ENCODE measurements around a stretch of chr16.

DNA sequence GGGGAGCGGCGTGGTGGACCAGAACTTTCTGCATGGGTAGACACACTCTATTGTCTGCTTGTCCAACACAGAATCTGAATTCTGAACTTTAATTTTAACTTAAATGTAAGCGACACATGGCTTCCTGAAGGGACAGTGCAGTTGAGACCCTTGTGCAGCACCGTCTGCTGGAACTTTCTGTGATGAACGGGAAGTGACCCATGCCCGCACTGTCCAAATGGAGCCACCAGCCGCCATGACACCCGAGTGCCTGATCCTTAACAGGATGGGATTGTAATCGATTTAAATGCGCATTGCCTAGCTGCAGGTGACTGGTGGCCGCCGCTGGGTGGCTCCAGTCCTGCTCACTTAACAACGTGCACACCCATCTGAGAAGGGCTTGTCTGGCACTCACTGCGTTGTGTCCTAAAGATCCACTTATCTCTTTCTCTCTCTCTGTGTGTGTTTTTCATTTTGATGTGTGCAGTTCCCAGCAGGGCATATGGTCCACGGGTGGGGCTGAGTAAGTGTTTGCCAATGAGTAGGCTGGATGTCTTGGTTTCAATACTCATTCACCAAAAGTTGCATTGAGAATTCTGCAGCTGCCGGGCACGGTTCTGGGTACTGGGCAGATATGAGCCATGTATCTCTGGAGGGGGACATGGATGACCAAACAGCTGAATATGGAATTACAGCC lies 80.6 kb downstream of the IRF8 start:
- PRO-cap, result no peak

DNA sequence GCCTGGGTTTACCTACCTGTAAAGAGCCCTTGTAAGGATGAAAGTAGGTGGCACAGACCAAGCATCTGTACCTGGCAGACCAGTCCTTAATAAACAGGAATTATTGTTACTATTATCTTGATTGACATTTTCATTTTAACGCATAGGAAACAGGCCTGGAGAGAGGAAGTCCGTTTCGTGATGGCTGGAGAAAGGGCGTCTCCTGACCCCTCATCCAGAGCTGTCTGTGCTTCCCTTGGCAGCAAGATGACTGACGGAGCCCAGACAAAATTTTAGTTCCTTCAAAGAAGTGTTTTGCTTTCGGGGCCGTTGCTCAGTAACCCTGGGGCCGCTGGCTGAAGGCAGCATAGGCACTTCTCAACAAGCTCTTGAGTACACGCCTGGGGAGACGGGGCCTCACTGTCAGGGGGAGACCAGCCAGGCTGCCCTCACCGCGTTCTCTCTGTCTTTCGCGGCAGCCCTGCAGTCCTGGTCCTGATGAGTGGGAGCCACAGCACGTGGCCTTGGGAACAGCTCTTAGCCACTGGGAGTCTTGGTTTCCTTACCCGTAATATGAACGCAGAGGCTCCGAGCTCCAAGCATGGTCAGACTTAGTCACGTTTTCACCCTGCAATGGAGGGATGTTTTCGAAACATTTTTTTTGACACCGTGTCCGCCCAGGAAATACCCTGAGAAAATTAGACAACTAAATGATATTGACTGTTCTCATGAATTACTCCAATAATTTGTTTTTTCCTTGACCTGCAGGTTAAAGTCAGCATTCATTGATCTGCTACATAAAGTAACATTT lies 86.0 kb downstream of the IRF8 start:
- PRO-cap, result no peak

DNA sequence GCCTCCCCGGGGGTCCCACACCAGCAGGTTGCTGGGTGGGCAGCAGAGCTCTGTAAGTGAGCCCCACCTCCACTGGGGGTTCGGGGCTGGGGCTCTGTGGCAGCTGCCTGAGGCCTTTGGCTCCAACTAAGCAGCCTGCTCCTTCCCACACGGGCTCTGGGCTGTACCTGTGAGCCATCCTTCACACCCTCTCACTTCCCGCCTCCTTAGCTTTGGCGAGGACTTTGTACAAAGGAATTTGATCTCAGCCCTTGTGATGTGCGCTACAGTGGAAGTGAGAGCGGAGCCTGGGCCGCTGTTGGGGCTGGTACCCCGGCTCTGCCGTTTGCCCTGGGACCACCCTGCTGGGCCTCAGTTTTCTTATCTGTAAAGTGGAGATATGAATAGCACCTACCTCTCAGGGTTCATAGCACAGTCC lies 127.7 kb downstream of the IRF8 start:
- PRO-cap, result no peak

- PRO-cap, result no peak
These were observed 209.3 kb upstream of the FOXF1 start for GRCh38 chr16:86301147-86301377.

DNA sequence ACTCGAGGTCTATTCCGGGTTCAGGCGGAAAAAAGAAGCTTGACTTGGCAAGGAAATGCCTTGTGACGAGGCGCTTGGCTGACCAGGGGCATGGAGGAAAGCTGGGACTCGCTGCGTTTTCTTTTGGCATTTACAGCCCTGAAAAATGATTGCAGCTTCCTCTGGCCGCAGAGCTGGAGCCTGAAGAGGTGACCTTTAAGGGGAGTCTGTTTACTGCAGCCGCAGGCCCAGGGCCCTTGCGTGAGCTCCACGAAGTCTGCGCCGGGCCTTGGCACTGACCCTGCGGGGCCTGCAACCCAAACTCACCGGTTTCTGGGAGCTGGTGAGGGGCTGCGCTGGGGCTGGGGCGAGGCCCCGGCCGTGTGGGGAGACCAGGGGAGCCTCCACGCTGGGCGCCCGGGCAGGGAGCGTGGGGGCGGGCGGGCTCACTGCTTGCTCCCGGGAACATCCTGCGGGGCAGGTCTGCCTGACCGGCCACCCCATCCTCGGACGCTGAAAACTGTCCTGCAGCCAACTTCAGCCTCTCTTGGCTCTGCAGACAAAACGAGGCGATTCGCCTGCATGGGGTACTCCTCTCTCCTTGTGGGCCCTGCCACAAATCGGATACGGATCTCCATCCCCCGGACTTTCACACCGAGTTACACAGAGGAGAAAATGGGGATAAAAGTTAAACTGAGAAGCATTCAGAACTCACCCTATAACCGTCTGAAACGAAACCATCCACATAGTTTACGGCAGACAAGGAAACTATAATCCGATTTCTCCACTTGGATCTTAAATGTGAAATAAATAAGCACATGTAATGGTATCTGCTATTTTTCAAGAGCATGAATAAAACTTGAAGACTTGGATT lies 206.3 kb upstream of the FOXF1 start:
- PRO-cap, result no peak

DNA sequence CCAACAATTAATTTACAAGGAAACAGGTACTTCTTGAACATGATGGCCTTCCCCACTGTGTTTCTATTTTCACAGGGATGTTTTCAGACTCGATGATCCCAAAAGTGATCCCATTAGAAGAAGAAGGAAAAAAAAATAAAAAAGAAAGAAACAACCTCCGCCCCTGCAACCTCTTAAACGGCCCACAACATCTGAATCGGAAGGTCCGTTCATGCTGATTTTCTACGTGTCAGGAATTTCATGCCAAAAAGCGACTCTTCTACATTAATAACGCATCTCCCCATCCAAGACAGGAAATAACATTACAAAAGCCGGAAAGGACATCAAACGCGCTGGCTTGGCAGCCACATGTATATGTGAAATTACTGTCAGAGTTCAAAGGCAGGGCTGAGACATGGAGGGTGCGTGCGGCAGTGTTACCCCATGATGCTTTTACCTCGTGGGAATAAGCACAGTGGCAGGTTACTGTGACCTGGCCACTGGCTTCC lies 120.9 kb upstream of the FOXF1 start:
- PRO-cap, result no peak

- PRO-cap, result no peak
These were observed 79.4 kb upstream of the FOXF1 start for GRCh38 chr16:86430784-86431373.

- PRO-cap, result no peak
These were observed 47.6 kb upstream of the FOXF1 start for GRCh38 chr16:86462616-86463154.

GRCh38 chr16:86488278-86488914 lies 21.9 kb upstream of the FOXF1 start:
- PRO-cap, result no peak

GRCh38 chr16:86586263-86586415 lies 7.8 kb downstream of the FOXL1 start:
- PRO-cap, result bidirectional peak, plus-strand start at chr16:86586602, minus-strand start at chr16:86586319

DNA sequence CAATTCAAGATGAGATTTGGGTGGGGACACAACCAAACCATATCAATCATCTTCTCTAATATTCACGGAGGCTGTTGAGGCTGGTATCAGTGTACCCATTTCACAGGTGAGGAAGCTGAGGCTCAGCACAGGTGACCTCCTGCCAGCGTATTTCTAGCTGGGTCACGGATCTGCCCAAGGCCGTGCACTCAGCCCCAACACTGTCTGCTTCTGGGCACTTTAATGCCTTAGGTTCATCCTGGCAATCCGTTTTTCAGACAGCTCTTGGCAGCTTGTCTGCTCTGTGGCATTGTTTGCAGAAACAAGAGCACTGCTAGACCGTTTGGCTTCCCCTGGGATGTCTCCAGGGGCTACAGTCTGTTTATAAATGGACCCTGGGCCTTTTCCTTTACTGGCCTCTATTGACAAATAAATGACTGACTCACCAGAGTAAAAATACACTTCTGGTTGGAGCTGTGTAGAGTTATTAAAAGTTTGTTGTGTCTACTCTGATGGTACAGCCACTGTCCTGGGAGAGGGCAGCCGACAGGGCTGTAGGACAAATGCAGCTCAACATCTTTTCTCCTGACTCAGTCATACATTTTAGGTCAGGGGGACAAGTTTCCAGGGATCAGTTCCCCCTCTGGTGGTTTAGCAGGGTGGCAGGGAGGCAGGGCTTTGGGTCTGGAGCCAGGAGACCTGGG lies 29.8 kb downstream of the FOXL1 start:
- PRO-cap, result no peak

DNA sequence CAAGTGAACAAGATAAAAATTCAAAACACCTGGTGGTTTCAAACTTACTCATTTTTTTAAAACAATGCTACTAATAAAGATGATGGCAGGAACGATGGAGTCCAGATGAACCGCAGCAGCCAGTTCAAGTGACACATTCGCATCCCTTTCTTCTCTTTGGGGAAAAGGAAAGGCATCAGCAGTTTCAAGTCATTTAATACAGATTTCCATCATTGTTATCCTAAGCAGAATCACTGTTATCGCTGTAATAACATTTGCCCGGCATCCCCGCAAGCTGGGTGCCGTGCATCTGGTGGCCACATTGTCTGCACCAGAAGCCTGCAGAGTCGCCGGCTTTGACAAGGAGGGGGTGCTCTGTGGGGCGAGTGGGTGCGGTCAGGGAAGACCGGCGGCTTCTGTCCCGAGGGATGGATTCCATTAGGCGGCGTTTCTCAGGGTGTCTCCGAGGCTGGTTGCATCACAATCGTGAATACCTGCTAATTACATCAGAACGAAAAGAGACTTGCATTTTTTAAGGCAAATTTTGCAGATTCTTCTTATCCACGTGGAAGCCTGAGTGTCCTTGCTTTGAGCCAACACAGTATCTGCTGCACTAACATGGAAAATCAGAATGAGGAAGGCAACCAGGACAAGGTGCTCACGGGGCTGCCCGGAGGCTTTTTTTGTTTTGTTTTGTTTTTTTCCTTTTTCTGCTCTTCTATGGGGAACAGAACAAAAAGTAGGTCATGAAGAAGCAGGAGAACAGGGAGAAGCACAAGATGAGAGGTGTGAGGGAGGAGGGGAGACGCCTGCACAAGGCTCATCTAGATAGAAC lies 183.3 kb downstream of the FOXL1 start:
- PRO-cap, result no peak

- PRO-cap, result bidirectional peak, plus-strand start at chr16:87391782, minus-strand start at chr16:87391647; unidirectional peak, minus-strand start at chr16:87391899; bidirectional peak, plus-strand start at chr16:87392336, minus-strand start at chr16:87392085
These were observed 778 bp upstream of the MAP1LC3B start for GRCh38 chr16:87390902-87392214.

GRCh38 chr16:87402767-87403313 lies 10.7 kb downstream of the MAP1LC3B start:
- PRO-cap, result no peak

GRCh38 chr16:87411460-87411838 lies 19.3 kb downstream of the MAP1LC3B start:
- PRO-cap, result no peak

- PRO-cap, result no peak
These were observed 43.3 kb downstream of the MAP1LC3B start for GRCh38 chr16:87435264-87436033.

DNA sequence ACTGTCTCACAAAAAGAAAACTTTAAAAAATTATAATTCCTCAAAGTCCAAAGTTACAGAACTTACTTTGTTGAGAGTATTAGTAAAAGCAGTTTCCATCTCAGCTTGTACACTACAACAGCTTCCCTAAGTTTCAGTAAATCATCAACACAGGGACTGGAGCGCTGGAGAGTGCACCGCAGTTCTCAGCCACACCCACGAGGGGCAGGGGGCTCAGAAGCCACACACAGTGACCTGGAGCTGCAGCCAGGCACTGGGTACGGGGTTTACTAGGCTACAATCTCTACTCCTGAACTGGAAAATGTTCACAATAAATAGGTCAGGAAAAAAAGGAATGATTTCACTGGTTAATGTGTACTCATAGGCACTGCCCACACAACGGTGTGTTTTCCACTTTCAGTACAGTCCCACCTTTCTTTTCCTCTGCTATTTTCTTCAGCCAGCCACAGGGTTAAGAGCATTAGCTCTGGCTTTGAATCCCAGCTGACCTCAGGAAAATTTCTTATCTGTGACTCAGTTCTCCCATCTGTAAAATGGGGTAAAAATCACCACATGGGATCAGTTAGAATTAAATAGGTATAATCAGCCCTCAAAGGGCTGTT lies 35.8 kb downstream of the ZCCHC14 start:
- PRO-cap, result no peak

GRCh38 chr16:87517197-87518209 lies 24.7 kb upstream of the ZCCHC14 start:
- PRO-cap, result unidirectional peak, plus-strand start at chr16:87518065

- PRO-cap, result no peak
These were observed 50.8 kb upstream of the JPH3 start for GRCh38 chr16:87551438-87551917.

- PRO-cap, result no peak
These were observed 45.9 kb downstream of the JPH3 start for GRCh38 chr16:87648184-87648652.

All from anterior vena cava (tissue), 1 donor.